ENCODE data around the genes GUCY2D, ALOXE3, PER1 and ODF4.

DNA sequence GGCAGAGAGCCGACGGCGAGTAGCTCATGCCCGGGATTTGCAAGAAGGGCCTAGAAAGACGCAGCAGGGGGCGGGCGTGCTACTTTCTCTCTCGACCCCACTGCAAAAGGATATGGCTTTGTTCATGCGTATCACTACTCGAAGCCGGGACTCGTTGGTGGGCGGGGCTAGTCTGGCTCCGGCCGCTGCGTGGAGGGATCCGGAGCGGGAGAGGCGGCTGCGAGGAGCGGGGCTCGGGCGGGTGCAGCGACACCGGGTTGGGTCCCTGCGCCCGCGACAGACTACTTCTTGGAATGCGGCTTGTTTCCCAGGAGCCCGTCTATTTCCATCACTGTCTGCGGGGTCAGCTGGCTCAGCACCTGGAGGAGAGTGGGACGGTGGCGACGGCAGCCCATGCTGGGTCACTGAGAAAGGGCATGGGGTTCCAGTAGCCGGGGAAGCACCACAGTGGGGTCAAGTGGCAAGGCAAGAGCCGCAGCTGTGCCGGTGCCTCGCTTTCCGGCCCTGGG is 6.8 kb downstream of the KCNAB3 start:
- PRO-cap: bidirectional peak, plus-strand start at position 210 of the sequence, minus-strand start at position 109 of the sequence

- PRO-cap: no peak
Measured at GRCh38 chr17:8002193-8002810, at the start of gene GUCY2D. GUCY2D (plus strand) TSS chr17:8002615.

DNA sequence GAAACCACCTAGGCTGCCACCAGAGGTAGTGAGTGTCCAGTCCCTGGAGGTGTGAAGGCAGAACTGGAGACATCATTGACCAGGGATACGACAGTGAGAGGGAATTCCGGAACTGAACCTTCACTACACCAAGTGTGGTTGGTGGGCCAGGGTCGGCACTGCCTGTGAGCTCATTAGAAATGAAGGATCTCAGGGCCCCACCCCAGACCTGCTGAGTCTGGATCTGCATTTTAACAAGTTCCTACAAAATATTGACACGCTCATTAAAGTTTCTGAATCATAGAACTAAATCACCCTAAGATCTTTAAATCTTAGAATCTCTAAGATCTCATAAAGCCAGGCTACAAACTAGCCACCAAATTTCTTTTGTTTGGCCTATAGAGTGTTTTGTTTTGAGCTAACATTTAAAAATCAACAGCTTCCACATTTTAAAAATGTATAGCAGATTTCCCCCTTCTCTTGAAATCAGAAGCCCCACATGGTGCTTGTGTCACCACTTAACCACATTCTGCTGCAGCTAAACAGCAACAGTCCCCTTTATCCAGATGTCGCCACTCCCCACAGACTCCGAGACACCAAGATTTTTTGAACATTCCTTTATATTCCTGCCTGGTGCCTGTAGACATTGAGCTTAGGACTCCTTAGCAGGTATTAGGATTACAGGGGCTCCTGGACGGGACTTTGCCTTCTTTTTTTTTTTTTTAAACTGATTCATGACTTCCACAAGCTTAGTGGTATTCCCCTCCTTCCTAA is 15.9 kb downstream of the GUCY2D start:
- PRO-cap: no peak

GRCh38 chr17:8069392-8070270 is 17.9 kb downstream of the ALOX12B start:
- PRO-cap: no peak

GRCh38 chr17:8079848-8080206 is 7.7 kb downstream of the ALOX12B start:
- PRO-cap: no peak

DNA sequence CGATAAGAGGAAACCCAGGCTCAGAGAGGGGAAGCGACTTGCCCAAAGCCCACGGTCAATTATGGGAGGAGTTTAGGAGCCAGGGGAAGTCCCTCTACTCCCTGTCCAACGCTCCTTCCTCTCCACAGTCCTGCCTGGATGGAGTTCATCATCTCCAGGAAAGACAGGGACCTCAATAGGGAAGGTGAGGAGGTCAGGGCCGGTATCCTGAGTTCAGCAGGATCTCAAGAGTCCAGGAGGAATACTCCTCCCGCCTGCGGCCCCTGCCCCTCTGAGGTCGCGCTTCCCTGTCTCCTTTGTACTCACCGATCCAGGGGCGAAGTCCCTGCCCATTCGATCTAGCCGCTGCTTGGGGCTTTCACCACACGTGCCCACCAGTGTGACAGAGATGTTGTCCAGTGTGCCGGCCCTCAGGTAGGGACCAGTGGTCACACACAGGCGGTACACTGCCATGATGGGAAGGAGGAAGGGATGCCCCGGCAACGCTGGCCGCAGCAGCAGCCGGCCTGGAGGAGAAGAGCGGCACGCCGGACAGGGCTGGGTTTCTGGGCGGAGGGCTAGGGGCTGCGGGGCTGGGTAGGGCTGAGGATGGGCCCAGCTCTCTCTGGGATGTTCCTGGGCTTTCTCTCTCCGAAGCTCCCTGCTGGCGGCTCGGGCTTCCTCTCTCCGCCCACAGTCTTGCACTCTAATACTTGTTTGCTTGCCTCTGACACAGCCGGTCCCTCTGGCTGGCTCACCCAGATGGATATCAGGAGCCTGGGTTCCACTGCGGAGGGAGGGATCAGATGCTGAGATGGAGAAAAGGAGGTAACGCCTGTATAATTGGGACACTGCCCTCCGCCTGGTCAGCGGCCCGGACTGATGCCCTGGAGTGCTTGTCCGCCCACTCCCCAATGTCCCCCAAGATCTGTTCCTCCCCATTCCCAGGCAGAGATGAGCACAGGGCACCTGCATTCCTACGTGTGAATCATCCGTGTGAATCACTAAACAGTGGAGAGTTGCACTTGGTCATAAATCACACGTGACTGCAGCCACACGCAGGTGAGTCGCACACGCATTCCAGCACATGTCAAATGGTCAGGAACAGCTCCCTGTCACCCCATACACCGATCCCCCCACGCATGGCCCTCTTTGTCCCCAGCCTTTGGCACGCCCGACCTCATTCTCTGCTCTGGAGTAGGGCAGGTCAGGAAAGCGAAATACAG is at the start of gene ALOXE3:
Gene ALOXE3, minus strand, starts transcription at position 977 of the 1,205 bp plus-strand sequence.
- PRO-cap: no peak

GRCh38 chr17:8125990-8127176 is 2.5 kb upstream of the HES7 start:
- PRO-cap: unidirectional peak, minus-strand start at chr17:8126364; bidirectional peak, plus-strand start at chr17:8126726, minus-strand start at chr17:8126470; unidirectional peak, minus-strand start at chr17:8126914

- PRO-cap: no peak
Measured at GRCh38 chr17:8142846-8143257, 9.4 kb downstream of the PER1 start.

DNA sequence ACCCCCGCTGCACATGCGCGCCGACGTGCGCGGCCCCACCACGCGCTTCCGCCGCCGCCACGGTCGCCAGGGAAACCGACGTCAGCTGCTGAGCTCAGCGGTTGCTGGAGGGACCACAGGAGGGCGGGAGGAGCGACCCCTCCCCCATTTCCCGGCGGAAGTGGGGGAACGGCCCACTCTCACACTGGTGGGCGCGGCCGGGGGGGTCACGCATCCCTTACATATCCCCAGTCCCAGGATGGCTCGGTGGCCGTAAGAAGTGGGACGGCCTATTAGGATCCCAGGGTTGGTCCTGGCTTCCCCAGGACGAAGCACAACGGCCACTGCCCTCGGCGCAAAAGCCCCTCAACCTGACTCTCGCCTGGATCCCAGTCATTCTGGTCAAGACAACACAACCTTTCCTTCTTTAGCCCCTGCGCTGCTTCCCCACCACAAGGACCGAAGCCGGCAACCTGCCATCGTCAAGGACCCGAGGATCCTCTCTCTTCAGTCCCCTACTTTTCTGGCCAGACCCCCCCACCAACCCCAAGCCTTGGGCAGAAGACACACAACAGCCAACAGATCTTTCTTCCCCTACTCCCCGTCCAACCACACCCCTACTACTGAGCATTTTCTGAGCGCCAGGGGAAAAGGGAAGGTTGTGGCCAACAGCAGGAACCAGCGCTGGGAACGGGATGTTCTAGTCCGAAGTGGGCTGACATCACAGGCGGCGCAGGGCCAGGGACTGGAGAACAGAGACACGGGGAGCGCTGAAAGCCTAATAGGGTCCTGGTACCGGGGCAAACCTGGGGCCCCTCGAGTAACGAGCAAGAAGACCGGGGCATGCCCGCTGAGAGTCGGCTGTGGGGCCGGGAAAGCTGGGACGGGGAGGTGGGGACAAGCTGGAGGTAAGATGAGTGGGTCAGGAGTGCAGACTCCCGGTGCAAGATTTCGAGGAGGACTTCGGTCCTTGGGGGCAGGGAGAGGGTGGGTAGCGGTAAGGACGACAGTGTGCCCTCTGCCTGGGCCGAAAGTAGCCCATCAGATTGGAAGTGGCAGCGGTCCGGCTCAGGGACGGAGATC is 627 bp downstream of the PER1 start:
- PRO-cap: bidirectional peak, plus-strand start at position 230 of the sequence, minus-strand start outside the sequence; bidirectional peak, plus-strand start at position 703 of the sequence, minus-strand start at position 601 of the sequence

GRCh38 chr17:8152308-8153176 is at the start of gene PER1:
PER1 (minus strand) TSS chr17:8152404.
- PRO-cap: bidirectional peak, plus-strand start at chr17:8152559, minus-strand start at chr17:8152393

DNA sequence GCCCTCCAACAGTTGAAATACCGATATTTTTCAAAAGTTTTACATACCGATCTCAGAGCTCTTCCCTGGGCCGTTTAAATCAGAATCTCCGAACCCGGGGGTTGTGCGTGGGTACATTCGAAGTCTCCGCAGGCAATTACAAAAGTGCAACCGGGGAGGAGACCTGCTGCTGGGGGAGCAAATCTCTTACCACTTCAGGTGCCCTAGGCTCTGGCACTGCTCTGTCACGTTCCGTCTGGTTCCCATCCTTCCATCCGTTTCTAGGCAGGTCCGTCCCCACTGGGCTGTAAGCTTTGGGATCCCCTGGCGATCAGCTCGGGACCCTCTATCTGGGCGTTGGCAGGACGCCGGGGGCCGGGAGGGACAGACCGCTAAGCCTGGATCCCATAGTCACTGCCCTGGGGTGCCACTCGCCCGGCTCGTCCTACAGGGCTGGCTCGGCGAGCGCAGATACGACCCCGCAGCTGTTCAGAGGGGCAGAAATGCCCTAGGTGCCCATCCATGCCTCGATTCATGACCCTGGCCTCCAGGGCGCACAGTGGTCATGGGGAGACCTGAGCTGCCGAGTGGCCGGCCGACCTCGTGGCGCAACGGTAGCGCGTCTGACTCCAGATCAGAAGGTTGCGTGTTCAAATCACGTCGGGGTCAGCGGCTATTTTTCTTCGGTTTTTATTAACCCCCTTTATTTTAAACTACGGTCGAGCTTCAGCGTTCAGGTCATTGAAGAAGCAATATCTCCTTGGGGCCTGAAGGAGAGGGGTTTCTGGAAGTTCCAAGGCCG is 4.0 kb downstream of the BORCS6 start:
- PRO-cap: bidirectional peak, plus-strand start at position 569 of the sequence, minus-strand start at position 586 of the sequence

DNA sequence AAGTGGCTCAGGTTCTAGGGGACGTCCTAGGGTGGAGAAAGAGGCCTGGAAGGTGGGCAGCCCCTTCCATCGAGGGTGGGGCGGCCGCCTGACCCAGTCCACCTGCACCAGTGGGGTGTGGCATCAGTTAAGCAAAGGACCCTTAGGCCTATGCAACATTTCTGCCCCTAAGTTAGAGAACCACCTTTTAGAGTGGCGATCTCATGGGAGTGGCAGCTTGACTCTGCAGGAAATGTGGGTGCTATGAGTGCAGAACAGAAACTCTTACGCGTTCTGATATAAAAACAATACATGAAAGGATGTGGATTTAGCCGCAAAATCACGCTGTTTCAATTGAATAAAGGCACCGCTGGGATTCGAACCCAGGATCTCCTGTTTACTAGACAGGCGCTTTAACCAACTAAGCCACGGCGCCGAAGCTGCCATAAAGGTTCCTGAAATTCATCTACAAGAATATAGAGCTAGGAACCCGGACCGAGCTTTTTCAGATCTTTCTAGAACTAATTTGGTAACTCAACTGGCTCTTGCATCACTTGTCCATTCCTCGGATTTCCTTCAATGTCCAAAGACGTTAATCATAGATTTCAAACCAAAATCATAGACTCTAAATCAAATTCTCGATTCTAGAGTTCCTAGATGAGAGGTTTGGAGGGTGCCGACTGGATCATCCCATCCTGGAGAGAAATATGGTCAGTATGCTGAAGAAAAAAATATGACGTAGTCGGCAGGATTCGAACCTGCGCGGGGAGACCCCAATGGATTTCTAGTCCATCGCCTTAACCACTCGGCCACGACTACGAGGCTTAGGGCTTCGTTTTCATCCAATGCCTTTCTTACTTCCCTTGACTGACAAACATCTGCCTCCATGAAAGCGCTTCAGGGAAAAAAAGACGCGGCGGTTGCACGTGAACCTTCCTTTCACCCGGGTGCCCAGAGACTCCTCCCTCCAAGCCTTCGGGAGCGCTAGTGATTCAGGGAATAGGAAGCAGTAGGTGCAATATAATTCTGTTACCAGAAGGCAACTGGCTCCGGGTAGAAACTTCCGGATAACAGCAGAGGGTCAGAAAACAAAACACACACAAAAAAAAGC is 15.9 kb upstream of the AURKB start:
- PRO-cap: unidirectional peak, minus-strand start at position 421 of the sequence; bidirectional peak, plus-strand start at position 777 of the sequence, minus-strand start at position 805 of the sequence; unidirectional peak, minus-strand start at position 942 of the sequence

DNA sequence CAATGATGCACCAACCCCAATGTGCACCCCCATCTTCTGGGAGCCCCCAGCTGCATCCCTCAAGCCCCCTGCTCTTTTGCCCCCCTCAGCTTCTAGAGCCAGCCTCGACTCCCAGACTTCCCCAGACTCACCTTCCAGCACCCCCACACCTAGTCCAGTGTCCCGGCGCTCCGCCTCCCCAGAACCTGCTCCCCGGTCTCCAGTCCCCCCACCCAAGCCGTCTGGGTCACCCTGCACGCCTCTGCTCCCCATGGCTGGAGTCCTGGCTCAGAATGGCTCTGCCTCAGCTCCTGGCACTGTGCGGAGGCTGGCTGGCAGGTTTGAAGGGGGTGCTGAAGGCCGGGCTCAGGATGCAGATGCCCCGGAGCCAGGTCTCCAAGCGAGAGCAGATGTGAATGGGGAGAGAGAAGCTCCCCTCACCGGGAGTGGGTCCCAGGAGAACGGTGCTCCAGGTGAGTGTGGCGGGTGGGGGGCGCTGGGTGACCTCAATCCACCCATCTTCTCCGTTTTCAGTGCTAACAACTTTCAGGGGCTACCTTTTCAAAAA is 2.2 kb downstream of the ARHGEF15 start:
- PRO-cap: no peak

DNA sequence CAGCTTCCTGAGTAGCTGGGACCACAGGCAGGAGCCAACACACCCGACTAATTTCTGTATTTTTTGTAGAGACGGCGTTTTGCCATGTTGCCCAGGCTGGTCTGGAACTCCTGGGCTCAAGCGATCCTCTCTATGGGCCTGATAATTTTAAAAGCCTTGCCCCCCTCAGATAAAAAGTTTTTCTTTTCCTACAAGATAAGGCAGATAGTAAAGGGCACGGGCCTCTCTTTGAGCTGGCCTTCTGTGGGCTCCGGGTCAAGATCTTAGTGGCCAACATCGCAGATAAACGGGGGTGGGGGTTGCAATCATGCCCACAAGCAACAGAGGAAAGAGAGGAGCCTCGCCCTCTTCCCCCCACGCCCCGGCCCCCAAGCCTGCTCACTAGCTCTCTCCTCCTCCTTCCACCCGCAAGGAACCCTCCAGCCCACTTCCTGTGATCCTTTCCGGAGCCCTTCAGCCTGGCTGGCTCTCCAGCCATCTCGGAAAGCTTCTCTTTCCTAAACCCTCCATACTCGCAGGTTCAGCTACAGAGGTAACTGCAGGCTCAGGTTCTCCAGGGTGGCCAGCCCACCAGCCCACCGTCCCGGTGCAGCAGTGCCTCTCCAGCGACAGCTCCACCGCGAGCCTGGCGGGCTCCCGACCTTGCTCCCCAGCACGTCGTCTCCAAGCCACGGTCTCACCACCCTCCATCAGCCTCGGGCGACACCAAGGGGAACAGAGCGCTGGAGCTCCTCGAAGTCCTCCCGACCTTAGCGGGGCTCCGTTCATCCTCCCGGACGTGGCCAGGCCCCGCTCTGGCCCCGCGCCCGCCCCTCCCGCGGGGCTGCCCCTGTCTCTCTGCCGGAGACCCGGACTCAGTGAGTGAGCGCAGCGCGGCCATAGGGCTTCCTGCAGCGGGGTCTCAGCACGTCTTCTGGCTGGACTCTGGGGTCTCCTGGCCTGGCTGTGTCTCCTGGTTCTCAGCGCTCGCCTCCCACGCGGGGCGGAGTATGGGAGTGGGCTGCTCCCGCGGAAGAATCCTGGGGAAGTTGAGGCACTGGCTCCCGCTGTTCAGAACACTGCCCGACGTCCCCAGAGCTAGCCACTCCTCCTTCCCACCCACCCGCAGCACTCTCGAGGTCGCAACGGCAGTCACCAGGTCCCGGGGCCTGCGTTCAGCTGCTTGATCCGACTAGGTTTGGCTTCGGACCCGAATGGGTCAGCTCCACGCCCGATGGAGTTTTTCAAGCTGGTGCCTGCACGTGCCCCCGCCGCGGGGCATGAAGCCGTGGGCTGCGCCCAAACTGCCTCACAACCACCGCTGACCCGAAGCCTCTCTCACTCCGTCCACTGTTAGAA is 12.9 kb upstream of the ODF4 start:
- PRO-cap: bidirectional peak, plus-strand start at position 509 of the sequence, minus-strand start at position 383 of the sequence; bidirectional peak, plus-strand start at position 689 of the sequence, minus-strand start at position 678 of the sequence; bidirectional peak, plus-strand start at position 879 of the sequence, minus-strand start at position 796 of the sequence; bidirectional peak, plus-strand start at position 1,130 of the sequence, minus-strand start at position 1,089 of the sequence

- PRO-cap: no peak
Measured at GRCh38 chr17:8339648-8339981, at the start of gene ODF4. ODF4 (plus strand) TSS chr17:8339840.

DNA sequence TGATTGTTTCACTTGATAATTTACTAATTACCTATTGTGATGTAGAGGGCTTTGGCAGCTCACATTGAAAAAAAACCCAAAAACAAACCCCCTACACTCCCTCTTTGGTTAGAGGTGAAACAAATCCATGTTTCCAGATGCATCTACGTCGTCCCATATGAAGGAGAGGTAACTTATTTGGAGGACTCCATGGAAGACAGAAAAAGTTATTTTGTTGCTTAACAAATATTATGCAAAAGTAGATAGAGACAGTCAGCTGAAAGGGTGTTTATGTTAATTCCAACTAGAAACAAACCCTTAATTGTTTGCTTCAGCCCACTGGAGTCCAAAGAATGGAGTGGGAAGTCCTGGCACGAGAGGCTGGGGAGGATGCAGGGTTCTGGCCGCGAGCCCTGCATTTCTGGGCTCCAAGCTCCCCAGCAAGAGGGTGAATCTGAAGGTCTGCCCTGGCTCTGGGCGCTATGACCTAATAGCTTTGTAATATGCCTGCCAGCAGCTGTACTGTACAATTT is 43.5 kb downstream of the NDEL1 start:
- PRO-cap: no peak

DNA sequence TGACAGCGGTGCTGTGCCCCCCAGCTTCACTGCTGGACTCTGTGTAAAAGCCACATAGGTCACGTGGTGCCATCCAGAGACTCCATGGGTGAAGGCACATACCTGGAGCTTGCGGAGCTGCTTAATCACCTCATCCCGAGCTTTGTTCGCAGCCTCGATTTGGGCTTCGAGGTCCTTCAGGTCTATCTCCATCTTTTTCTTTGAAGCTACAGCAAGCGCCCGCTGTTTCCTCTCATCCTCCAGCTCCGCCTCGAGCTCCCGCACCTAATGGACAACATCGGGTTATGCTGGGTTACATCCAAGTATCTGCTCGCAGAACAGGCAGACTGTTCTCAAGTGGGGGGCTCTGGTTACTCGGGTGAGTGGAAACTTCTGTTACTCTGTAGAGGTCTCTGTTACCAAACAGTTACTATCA is 51.7 kb downstream of the NDEL1 start:
- PRO-cap: no peak

- PRO-cap: no peak
Measured at GRCh38 chr17:8672869-8673161, 42.3 kb upstream of the MYH10 start.

DNA sequence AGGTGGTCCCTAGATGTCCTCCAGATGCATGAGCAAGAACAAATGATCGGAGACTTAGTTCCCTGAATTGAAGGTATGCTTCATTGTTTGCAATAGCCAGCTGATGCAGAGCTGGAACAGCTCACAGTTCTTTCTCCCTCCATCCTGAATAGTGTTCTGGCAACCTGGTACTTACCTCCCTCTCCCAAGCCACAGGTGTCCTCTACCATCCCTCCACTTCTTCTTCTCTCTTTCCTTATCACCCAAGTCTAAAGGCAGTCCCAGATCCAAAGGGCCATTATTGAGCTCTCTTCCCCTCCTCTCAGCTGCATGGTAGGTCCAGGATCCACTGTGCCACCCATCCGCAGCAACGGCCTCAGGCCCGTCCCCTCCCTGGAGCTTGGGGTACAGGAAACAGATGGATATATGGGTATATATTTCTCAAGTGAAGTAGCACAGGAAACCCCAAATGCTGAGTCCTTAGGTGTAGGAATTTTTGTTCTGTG is 10.8 kb upstream of the PIK3R6 start:
- PRO-cap: no peak

DNA sequence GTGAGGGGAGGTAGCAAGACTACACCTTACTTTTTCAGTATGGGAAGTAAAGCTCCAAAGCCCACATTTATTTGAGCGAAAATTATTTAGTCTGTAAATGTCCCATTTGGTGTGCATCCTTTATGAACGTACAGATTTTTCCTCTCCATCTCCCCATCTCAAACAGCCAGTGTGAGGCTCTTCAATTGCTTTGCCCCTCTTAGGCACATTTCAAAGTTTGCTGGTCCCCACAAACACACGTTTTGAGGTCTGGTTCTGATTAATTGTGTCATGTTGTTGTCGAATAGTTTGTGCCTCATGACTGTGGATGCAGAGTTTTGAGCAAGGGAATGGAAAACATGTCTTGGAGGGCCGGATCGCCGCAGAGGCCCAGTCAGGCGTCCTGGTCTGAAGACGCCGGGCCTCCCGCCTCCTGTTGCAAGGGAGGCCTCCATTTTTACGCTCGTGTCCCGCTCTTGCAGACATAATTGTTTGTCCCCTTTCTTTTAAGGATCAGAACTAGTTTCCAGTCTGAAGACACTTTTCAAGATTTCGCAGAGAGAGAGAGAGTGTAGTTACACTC is 3.1 kb downstream of the NTN1 start:
- PRO-cap: no peak